HT-29 (cell line): Measurements from ENCODE around the genes SVIP and SLC5A12.

DNA sequence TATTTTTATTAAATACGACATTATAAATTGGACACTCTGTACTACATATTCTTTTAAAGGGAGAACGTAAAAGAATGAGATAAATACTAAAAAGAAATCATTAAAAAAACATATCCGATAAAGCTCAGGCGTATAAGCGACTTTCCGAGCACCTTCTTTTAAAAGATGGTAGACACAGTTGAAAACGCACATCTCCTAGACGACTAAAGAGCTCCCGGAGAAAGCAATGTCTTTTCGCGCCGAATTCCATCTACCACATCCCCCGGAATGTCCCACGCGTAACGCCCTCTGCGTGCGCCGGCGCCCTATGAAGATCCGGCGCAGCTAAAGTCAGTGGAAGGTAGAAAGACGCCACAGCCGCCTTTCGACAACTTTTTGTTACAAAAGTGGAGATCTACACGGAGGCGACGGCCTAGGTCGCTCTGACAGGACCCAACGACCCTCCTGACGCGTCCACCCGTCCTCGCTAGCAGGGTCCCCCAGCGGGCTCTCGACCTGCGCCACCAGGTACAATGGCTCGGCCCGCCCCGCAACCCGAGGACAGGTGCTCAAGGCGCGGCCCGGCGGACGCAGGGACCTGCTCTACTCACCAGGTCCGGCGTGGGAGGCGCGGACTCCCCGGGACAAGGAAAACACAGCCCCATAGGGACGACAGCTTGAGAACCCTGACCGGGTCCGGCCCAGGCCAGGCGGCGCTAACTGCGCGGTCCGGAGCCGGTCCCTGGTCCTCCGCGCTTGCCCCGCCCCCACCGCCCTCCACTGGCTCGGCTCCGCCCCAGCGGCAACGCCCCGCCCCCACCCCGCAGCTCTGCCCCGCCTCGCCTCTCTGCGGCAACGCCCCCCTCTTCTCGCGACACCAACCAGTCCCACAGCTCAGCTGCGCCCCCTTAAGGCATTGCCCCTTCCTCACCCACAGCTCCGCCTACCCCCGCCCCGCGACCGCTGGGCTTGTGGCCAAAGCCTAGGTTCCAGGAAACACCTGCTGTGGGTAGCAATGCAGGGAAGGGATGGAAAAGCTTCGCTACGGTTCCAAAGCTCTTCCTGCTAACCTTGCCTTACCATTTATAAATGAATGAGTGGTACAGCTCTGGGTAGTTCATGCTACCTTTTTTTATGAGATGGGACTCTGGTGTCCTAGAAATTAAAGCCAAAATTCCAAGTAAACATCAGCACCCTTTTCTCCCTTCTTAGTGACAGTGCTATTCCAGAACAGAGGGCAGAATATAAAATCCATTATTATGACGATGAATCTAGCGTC, at the start of gene SVIP:
Gene SVIP, minus strand, starts transcription at position 697 of the 1,258 bp plus-strand sequence.
- RAMPAGE, long total RNA, result start-site peak on the minus strand centred at position 722 of the sequence, 53 bp wide, 306 and 447 reads in 2 replicates

GRCh38 chr11:23035353-23035845, 175.1 kb upstream of the CCDC179 start:
- RAMPAGE, long total RNA, result no peak

- RAMPAGE, long total RNA, result no peak
Observed at GRCh38 chr11:26721819-26722383, at the start of gene SLC5A12. TSS of gene SLC5A12 (minus strand) at chr11:26722060.

DNA sequence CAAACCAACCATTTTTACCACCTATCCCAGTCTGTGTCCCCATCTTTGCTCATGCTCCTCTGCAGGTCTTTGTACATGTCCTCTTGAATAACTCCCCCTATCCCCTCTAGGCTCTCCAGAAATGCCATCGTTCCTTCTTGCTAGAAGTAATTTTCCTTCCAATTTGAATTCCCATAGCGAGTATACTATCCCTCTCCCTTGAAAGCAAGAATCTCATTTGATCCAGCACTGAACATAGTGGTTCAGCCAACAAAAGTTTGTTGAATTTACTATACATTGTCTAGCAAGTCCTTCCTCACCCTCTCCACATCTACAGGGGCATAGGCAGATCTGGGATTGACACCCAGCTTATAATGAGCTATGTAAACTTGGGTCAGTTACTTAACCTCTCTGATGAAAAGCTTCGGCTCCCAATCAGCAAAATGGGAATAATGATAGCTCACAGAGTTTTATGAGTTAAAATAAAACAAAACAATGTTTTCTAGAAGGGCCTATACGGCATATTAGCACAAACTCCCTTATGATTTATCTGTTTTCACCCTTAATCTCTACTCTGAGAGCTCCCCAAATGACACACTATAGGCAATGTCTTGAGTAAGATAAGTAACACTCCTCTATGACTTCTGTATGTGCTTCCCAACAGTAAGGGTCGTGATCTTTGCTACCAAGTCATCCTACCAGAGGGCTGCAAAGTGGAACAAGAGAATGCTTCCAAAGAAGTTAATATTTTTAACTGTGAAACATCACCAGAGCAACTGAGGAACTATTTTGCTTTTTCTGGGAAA, 43.2 kb upstream of the CCDC34 start:
- RAMPAGE, long total RNA, result no peak

DNA sequence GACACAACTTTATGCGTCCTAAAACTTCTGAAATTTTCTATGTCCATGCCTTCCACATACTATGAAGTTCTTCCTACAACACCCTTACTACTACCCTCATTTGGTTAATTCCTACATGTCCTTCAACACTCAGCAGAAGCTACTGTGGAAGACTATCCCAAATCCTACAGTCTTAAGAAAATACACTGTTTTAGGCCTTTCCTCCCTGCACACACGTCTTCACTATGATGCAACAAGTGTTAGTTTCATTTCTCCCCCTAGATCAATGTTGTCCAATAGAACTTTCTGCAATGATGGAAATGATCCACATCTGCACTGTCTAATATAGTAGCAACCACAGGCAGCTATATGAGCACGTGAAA, 46.7 kb upstream of the CCDC34 start:
- RAMPAGE, long total RNA, result no peak

DNA sequence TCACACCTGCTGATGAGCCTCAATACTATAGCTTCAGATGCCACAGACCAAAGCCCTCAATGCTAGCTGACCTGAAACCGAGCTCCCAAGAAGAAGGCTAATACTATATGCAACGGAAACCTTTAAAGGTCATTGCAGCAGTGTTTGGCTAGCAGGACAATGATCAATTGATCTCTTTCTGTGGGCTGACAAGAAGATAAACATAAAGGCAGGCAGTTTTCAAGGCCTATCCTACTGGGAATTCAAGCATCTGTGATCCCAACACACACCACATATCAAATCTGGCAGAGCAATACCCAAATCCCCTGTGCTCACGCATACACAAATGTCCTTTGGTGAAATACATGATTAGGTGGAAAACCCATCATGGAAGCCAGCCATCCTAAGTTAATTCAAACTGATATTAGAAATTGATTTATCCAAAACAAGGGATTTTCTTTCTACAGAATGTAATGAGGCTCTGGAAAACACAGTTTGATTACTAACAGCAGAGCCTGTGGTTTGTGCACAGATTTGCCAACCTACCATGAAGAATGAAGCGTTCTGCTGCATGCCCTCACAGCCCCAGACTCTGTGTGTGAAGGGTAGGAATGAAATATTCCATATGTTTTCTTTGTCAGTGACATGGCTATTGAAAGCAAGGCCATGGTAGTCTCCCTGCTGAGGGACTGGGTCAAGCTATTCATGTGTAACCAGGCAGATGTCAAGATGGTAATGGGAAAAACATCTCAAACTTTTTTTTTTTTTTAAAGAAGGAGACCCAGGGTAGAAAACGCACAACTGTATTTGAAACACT, 12.2 kb downstream of the LGR4 start:
- RAMPAGE, long total RNA, result no peak

DNA sequence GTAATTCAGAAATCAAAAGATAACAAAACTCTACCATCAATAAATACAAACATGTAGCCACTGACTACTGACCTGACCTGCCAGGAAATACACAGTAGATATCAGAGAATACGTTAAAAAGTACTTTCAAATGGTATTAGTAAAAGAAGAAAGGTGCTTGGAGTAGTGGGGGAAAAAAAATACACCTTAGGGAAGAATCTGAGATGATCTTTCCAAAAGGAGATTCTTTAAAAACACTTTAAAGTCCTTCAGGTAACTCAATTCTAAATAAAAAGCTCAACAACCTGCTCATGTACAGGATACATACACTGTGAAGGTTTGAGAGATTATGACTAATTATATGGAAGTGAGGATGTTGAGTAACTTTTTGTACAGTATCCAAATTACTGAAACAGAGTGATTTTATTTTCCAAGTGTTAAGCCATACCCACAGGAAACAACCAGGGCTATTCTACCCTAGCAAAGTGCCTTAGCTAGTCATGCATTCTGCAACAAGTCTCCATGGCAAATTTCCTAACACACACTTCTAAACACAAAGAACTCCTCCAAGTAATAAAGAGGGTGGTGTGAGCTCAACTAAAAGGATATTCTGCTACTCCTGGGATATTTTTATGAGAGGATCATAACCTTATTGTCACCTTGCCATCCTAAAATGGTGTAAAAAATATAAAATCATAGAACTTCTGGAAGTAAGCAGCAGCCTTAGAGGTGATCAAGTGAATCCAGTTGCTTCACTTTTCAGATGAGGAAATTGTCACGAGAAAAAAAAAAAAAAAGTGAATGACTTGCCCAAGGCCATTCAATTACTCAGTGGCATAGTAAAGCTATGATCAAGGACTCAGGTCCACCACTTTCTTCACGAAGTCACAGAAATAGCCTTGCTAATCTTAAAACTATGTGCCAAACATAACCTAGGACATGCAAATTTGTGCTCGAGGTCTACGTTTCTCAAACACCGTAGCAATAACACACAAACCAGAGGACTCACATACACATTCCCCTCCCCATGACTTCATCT, 4.3 kb downstream of the LGR4 start:
- RAMPAGE, long total RNA, result no peak

- RAMPAGE, long total RNA, result no peak
Observed at GRCh38 chr11:27471149-27471765, 1.3 kb downstream of the LGR4 start.

- RAMPAGE, long total RNA, result no peak
Observed at GRCh38 chr11:30434820-30435607, 112.1 kb downstream of the ARL14EP start.

GRCh38 chr11:30456843-30457507, 129.2 kb downstream of the MPPED2 start:
- RAMPAGE, long total RNA, result no peak

- RAMPAGE, long total RNA, result no peak
Observed at GRCh38 chr11:31686732-31687234, 124.3 kb downstream of the PAX6 start.

GRCh38 chr11:31741441-31742257, 69.5 kb downstream of the PAX6 start:
- RAMPAGE, long total RNA, result no peak

DNA sequence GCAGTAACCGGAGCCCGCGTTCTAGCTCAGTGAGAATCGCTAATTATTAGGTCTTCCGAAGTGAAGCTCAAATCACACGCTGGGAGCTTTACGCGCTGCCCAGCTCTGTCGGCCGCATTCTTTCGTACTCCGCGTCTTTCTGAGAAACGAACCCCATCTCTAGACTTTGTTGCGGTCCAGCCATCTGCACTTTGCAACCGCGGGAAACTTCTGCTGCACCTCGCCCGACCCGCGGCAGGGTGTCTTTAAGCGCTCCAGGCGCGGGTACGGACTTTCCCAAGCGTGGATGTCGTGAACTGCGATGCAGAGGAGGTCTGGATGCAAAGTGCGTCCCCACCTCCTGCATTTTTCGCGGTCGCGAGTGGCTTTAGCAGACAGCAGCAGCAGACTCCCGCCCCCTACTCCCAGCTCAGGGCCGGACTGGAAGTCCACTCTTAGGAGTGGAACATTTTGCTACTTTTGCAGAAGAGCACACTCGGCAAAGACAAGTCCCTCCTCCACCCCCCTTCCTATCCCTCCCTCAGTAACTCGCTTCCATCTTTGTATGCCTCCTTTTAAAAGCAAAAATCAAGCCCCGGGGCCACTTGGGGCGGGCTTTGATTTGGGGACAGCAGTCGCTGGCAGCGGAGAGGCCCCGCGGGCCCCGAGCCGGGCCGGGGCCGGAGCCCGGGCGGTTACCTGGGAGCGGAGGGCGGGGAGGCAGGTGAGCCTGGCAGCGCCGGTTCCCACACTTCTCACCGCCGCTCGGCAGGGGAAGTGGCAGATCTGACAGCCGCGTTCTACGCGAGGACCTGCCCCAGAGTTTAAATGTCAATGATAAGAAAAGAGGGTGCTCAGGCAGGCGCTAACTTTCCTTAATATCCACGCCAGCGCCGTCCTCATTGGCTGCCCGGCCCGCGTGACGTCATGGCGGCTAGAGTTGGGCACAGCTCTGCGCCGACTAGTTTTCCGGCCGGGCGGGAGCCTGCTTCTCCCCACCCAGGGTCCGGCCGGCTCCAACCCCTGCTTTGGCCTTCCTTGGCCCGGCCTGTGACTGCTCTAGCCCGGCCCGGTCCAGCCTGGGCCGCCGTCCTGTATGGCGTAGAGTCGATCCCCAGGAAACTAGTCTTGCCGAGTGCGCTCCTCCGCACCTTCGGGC, 6.4 kb upstream of the PAX6 start:
- RAMPAGE, long total RNA, result no peak

DNA sequence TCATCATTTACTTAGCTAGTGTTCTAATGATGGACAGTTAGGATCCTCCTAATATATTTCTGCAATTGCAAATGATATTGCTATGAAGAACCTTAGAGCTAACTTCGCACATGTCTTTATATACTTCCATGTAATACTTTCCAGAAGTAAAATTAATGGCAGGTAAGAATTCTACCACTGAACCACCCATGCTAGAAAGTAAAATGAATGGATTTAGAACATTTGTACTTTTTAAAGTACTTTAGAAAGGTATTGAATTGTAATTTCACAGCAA, 25.5 kb upstream of the PAX6 start:
- RAMPAGE, long total RNA, result no peak

GRCh38 chr11:32290557-32291363, 144.6 kb downstream of the WT1 start:
- RAMPAGE, long total RNA, result no peak

GRCh38 chr11:32382129-32383164, 52.9 kb downstream of the WT1 start:
- RAMPAGE, long total RNA, result no peak

- RAMPAGE, long total RNA, result no peak
Observed at GRCh38 chr11:32429590-32429764, 5.9 kb downstream of the WT1 start.

DNA sequence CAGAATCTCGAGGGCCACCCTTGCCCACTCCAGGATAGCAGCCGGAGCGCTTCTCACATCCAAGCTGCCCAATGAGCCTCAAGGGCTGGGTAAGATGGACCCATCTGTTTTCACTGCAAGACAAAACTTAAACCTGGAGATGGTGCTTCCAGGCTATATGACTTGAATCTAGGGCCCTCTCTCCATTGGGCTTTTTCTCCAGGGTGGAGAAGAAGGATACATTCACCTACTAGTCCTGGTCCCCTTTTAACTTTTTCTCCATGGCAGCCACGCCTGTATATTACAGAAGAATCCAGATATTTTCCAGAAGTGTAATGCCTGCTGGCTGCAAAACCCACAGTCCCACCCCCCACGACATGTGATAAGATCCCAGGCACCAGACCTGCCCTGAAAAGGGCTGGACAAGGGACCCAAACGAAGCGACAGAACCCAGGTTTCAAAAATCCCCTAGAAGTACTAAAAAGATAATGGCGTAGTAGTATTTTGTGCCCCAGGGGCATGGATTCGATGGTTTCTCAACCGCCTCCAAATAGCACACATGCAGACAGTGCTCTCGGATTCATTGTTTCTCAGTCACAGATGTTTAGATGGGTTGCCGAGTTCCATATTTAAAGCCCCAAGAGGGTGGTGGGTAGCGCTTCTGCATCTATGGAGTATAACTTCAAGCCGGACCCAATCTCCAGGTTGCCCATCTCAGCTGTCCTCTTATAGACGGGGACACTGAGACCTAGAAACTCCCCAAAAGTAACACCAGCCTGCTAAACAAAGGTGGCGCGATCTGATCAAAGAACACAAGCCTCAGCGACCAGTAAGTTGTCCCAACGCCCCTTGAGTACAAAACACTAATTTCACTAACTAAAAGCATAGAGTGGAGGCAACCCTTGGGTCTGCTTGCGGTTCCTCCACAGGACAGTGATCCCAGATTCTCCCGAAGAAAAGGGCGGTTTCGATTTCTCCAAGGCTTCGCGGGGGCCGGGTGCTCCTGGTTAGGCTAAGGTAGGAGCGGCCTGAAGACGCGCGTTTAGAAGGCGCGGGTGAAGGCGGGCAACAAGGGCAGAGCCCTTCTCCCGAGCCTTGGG, 2.6 kb downstream of the WT1 start:
- RAMPAGE, long total RNA, result no peak

DNA sequence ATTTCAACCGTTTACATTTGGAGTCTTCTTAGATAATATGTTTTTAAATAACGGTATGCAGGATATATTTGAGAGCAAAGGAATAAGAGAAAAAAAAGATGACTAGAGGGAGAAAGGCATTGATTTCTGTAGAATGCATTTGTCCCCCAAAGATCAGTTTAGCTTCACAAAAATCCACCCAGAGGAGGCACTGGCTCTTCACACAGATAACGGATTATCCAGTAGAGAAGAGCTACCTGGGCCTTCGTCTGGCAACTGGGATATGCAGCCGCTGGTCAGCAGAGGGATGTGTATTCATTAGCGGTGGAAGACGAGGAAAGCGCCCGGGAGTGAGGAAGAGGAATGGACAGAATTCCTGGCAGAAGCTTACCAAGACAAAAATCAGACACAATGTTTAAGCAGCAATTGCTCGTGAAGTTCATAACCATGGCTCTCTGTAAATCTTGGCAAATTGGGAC, 5.6 kb upstream of the WT1 start:
- RAMPAGE, long total RNA, result no peak

- RAMPAGE, long total RNA, result no peak
Observed at GRCh38 chr11:32581448-32581820, 2.2 kb upstream of the EIF3M start.